Temporal lobe (tissue), 2 donors: ENCODE measurements around the genes SLFN12, RASL10B, CCL3L3, GGNBP2 and AATF.

DNA sequence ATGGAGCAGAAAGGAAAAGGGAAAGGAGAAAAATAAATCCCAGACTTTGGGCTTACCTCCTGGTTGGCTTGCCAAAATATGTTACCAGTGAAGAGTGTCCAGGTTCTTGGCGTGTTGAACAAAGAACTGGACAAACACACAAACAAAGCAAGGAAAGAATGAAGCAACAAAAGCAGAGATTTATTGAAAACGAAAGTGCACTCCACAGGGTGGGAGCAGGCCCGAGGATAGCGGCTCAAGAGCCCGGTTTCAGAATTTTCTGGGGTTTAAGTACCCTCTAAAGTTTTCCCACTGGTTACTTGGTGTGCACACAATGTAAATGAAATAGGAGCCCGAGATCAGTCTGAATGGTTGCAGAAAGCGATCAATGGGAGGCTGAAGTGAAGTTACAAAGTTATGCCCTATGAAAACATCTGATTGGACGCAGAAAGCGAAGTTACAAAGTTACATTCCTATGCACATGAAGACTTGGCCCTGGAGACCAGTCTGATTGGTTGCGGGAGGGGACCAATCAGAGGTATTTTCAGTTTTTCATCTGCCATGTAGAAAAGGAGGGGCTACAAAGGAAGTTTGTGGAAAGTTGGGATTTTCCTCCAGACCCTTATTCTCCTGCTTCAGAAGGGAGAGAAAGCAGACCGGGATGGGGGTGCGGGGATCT lies at the start of gene SLFN12:
Gene SLFN12 (minus strand): TSS at position 369 of the 658 bp plus-strand sequence.
- RAMPAGE, long total RNA, result no peak

DNA sequence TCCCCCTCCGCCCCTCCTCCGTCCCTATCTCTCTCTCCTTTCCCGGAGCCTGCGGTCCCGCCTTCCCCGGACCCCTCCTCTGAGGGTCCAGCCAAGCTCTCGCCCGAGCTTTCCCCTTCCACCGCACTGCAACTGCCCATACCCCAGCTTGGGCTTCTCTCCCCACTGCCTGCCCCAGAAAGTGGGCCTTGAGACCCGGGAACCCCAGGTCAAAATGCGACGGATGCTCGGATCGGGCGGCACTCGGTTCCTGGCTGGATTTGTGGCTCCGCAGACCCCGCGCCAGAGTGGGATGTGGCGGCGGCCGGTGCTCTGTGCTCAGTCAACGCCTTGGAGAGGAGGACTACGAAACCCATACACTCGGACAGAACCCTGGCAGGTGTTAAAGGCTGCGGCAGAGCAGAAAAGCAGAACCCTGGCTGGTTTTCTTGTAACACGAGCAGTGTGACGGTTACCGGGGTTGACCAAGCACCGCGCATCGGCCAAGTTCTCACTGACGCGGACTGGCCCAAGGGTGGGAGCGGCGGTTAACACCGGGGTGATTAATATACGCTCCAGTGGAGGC lies 834 bp upstream of the SLFN13 start:
- RAMPAGE, long total RNA, result no peak

DNA sequence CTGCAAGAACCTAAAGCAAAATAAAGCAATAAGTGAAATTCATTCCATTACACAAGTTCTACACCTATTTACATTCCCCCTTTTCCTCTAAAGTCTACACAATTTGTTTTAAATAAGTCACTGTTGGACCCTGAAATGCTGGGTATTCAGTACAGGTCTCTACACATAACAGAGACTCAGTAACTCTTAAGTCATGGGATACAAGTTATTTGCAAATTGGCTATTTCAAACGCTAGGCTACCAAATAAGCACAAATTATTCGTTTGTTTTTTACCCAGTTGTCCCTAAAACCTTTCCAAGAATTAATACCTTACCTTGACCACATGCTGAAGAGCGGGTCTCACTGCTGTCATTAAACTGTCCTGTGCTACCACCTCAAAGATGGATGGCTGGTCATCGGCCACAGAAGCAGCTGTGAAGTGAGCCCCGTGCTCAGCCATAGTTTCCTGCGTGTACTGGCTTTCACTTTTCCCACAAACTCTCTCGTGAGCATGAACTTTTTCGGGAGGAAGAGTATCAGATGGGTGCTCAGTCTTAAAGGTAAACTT lies 715 bp downstream of the PEX12 start:
- RAMPAGE, long total RNA, result no peak

GRCh38 chr17:35579135-35579602 lies 798 bp upstream of the PEX12 start:
- RAMPAGE, long total RNA, result no peak

DNA sequence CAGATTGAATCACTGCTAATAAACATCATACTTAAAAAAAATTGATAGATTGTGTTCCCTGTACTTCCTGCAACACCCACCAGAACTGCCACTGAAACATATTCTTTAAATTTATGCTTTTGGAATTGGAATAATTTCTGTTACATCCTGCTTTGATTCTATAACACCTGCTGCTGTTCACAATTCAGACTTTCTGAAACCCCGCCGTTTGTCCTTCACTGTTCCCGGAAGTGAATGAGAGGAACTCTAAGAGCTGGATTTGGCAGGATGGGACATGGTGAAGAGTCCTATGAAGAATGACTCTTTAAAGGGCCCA lies 8.9 kb downstream of the AP2B1 start:
- RAMPAGE, long total RNA, result no peak

GRCh38 chr17:35716909-35717985 lies 14.2 kb upstream of the RASL10B start:
- RAMPAGE, long total RNA, result no peak

DNA sequence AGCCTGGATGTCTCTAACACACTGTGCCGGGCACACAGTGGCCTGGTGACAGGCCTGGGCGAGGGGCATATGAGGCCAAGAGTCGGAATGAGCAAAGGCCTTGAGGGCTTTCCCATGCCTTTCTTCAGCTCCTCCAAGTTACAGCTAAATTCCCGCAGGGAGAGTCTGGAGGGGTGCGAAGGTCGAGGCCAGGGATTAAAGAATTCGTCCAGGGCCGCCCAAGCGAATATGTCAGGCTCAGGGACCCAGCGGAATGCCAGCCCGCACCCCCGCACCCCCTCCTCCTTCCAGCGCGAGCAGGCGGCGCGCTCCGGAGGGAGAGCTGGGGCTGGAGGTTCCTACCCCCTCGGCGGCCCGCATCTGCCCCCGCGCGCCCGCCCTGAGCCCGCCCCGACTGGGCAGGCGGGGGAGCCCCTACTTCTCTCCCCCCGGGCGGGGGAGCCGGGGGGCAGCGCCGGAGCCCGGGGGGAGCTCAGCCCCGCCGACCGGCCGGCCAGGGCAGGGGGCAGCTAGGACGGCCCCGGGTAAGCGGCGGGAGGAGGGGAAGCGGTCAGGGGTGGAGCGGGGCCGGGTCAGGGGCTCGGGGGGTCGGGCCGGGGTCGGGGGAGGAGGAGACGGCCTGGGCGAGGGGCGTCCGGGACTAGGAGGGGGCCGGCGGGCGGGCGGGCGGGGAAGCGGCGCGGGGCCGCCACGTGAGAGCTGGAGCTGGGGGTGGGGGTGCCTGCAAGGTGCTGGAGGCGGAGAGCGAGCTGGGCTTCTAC lies at the start of gene RASL10B:
Gene RASL10B (plus strand): TSS at position 285 of the 761 bp plus-strand sequence.
- RAMPAGE, long total RNA, result no peak

GRCh38 chr17:35890781-35891316 lies 10.7 kb upstream of the CCL5 start:
- RAMPAGE, long total RNA, result no peak

- RAMPAGE, long total RNA, result no peak
Observed at GRCh38 chr17:36082269-36083051, 7.5 kb downstream of the CCL3 start.

DNA sequence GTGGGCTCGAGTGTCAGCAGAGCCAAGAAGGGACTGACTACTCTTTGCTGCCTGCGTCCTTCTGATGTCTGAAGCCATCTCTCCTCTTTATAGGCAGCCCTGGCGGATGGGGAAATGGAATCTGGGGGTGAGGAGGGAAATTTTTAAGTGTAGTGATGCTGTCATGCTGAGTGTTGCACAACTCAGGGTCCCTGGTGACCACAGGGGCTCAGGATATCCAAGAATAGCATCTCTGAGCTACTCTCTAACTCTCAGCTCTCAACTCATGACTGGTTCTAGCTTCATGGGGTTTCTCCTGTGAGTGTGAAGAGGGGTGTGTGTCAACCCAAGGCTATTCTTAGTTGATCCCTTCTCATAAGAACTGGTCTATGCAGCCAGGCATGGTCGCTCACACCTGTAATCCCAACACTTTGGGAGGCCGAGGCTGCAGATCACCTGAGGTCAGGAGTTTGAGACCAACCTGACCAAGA lies at the start of gene CCL3L3:
Gene CCL3L3 (minus strand): TSS at position 63 of the 470 bp plus-strand sequence.
- RAMPAGE, long total RNA, result no peak

GRCh38 chr17:36213005-36213265 lies 2.1 kb downstream of the CCL4L2 start:
- RAMPAGE, long total RNA, result no peak

DNA sequence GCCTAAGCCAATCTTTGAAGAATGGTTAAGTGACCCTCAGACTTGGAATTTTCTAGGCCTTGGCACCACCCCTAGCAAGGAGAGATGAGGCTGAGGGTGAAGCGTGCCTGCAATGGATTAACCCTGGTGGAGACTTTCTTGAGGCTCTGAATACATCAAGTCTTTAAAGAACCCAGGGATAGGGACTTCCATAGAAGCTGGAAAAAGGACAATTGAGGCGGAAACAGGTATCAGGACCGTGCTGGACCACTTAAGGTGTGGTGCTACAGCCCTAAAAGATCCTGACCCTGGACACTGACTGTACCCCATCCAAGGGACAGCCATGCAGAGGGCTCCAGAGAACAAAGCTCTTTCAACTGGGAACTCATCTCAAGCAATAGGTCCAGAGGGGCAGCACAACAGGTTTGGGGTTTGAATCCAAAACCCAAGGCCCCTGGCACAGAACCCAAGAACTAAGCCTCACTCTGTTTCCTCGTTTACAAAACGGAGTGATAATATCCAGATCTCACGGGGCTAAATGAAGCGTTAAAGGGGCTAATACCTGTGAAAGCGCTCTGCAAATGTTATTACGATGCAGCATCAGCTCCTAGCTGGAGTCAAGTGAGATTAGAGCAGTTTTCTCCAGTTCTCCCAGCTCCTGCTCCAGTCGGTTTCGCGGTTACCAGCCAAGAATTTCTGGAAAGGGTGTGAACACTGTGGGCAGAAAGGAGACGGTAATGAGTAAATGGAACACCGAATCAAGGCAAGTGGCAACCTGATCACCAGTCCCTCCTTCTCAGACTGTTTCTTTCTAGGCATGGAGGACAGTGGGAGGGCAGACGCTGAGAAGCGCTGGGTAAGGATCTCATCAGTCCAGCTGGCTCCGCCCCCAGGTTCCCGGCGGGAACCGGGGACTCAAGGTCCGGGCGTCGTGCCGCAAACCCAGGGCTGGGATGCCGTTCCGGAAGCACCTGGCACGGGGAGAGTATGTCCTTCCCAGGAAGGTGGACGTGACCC lies 958 bp downstream of the MYO19 start:
- RAMPAGE, long total RNA, result no peak

- RAMPAGE, long total RNA, result start-site peak on the plus strand at chr17:36544909-36544946, 88 and 49 reads in 2 replicates
Observed at GRCh38 chr17:36544894-36545347, at the start of gene GGNBP2. GGNBP2 (plus strand) TSS chr17:36544919.

GRCh38 chr17:36593527-36594421 lies 2.1 kb downstream of the DHRS11 start:
- RAMPAGE, long total RNA, result no peak

- RAMPAGE, long total RNA, result no peak
Observed at GRCh38 chr17:36594481-36595382, 3.1 kb downstream of the DHRS11 start.

- RAMPAGE, long total RNA, result no peak
Observed at GRCh38 chr17:36600936-36601288, 471 bp upstream of the MRM1 start.

GRCh38 chr17:36641641-36642600 lies 40.5 kb downstream of the MRM1 start:
- RAMPAGE, long total RNA, result no peak

GRCh38 chr17:36657384-36658603 lies 56.4 kb downstream of the MRM1 start:
- RAMPAGE, long total RNA, result no peak

DNA sequence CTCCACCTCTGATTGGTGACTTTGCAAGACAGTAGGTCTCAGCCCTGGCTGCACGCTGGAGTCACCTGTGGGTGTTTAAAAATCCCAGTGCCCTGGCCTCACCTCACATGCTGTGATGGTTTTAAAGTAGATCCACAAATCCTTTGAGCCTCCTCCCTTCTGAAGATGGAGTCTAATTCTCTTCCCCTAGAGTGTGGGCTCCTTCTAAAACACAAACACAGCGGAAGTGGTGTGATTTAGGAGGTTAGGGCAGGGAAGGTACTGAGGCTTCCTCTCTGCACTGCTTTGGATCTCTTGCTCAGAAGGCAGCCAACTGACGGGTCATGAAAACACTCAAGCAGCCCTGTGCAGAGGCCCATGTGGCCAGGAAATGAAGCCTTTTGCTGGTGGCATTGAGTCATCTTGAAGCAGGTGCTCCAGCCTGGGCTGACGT lies 72.7 kb downstream of the MRM1 start:
- RAMPAGE, long total RNA, result no peak

DNA sequence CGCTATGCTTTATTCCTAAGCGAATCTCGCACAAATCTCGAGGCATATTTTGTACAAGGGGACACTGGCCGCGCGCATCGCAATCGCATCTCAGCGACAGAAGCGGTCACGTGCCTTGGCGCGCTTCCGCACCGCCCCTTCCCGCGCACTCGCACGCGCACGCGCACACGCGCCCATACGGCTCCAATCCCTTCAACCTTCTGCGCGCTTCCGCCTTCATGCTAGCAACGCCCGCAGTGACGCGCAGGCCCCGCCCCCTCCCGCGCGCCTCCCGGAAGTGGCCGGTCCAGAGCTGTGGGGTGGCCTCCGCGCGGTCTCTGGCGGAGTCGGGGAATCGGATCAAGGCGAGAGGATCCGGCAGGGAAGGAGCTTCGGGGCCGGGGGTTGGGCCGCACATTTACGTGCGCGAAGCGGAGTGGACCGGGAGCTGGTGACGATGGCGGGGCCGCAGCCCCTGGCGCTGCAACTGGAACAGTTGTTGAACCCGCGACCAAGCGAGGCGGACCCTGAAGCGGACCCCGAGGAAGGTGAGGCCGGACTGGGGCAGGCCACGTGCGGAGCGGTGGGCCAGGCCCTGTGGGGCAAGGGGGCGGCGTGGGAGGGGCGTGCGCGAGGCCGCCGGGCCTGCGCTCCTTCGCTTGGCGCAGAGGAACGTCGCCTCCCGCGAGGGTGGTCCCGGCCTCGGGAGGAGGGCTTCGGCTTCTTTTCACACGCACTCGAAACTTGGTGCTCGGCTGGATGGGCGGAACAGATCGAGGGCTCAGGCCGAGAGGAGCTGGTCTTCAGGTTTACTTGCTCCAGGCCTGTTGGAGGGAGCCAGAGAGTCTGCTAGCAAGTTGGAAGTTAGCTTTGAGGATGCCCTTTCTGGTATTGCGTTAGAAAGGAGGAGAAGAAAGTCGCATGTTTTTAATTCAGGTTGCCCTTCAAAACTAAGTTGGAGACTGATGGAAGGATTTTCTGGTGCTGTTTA lies at the start of gene AATF:
Gene AATF (plus strand): TSS at position 265 of the 970 bp plus-strand sequence.
- RAMPAGE, long total RNA, result no peak